Trachea (tissue), 1 donor: Measurements from ENCODE around the gene NLGN3.

- PRO-cap, result no peak
Observed at GRCh38 chrX:69109798-69110188, 55.5 kb downstream of the PJA1 start.

GRCh38 chrX:69189857-69190490, 24.7 kb upstream of the PJA1 start:
- PRO-cap, result no peak

DNA sequence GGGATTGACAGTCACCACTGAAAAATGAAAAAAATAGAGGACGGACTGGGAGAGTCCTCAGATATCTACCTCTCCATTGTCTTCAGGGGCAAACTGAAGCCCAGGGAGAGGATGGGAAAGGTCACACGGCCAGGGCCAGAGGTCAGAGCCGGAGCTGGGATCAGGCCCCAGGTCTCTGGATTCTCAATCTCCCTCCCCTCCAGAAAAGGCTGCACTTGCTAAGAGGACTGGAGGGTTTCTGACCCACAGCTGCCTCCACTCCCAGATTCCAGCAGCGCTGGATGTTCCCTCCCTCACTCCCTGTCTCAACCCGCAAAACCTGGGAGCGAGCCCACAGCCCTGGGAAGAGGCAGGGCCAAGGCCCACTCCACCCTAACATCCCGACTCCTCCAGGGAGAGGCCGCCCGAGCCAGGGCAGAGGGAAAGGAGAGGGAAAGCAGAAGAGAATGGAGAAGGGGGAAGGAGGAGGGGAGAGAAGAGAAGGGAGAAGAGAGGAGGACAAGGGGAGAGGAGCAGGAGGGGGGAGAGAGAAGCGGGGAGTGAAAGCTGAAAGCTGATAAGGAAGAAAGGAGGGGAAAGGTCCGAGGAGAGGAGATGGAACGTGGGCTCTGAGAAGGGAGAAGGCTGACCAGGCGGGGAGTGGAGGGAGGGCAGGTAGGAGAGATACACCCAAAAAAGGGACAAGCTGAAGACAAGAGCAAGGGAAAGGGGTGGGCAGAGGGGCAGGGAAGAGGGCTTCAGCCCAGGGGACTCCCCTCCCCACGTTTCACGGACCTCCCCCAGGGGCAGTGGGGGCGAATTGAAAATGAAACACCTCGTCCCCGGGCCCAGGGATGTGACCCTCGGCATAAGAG, 120.1 kb upstream of the PJA1 start:
- PRO-cap, result no peak

DNA sequence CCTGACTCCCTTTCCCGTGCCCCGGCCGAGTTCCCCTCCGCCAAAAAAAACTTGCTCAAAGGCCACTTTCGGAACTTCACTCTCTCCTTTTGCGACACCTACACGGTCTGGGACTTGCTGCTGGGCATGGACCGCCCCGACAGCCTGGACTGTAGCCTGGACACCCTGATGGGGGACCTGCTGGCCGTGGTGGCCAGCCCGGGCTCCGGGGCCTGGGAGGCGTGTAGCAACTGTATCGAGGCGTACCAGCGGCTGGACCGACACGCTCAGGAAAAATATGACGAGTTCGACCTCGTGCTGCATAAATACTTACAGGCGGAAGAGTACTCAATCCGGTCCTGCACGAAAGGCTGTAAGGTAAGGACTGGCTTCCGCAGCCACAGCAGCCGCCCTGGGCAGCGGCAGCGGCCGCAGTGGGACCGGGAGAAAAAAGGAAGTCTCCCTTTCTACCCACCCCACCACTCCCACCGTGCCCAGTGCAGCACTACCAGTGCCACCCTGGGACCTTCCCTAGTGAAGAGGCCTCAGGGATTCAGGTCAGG, 1.7 kb downstream of the NALF2 start:
- PRO-cap, result no peak

GRCh38 chrX:69651236-69652210, 35.6 kb downstream of the EDA start:
- PRO-cap, result no peak

GRCh38 chrX:70165771-70166531, 11.3 kb upstream of the DGAT2L6 start:
- PRO-cap, result no peak

- PRO-cap, result unidirectional peak, plus-strand start at chrX:70455183
Observed at GRCh38 chrX:70454532-70455402, 10.1 kb downstream of the DLG3 start.

- PRO-cap, result unidirectional peak, minus-strand start at chrX:70479378
Observed at GRCh38 chrX:70478788-70479749, 34.4 kb downstream of the DLG3 start.

GRCh38 chrX:71144578-71144974, at the start of gene NLGN3:
Gene NLGN3, plus strand, starts transcription at chrX:71144841.
- PRO-cap, result no peak

GRCh38 chrX:71164129-71164583, 19.5 kb downstream of the NLGN3 start:
- PRO-cap, result no peak

DNA sequence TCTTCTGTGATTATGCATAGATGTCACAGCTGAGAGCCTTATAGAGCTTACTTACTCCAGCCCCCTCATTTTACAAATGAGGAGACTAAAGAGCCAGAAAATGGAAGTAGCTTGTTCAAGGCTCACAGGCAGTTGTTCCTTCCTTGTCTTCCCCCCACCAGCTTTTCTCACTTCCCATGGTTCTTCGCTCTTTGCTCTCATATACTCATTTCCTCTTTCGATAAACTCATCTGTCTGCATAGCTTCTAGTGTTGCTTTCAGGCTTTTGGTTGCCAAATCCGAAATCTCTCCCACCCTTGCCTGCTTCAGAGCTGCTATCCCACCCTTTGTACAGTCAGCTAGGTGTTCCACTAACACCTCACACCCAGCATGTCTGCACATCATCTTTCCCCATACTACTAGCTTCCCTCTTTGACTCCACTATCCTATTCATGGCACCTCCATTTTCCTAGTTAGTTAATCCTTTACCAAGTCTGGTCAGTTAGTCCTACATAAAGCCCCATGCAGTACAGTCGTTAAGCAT, 24.9 kb upstream of the GJB1 start:
- PRO-cap, result no peak

GRCh38 chrX:71217264-71217894, 5.6 kb upstream of the GJB1 start:
- PRO-cap, result no peak

GRCh38 chrX:71227501-71228140, 4.6 kb downstream of the GJB1 start:
- PRO-cap, result no peak

DNA sequence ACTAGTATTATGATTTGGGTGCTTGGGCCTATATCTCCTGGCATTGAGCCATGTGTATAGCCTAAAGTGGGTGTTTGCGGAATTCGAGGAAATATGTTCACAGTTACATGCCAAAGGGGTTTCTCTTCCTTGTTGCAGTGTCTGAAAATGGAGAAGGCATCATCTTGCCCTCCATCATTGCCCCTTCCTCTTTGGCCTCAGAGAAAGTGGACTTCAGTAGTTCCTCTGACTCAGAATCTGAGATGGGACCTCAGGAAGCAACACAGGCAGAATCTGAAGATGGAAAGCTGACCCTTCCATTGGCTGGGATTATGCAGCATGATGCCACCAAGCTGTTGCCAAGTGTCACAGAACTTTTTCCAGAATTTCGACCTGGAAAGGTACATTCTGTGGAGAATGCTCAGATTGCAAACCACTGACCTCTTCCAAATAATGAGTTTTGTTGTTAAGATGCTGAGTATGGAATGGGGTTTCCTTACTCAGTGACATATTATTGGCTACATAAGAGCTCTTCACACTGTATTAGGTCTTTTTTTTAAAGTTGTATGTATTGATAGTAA, 10.7 kb downstream of the TAF1 start:
- PRO-cap, result no peak

- PRO-cap, result no peak
Observed at GRCh38 chrX:71459232-71459859, 73.6 kb upstream of the OGT start.

DNA sequence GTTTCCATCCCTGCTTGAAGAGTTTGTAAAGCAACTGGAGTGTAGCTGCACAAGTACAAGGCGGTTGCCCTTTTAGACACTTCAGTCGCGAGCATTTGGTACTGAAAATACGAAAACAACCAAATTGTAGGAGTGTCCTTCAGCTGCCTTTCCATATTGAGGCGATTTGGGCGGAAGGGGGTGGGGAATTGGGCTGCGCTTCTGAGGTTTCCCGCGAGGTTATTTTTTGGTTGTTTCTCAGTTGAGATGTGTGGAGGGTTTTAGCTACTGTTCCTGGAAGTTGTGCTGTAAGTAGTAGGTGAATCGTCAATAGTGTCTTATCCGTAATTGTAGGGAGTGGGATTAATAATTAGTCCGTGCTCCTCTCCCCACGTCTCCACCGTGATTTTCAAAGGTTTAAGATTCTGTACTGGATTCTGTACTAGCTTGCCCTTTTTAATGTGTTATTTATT, 1.4 kb downstream of the OGT start:
- PRO-cap, result bidirectional peak, plus-strand start at position 240 of the sequence, minus-strand start at position 158 of the sequence

DNA sequence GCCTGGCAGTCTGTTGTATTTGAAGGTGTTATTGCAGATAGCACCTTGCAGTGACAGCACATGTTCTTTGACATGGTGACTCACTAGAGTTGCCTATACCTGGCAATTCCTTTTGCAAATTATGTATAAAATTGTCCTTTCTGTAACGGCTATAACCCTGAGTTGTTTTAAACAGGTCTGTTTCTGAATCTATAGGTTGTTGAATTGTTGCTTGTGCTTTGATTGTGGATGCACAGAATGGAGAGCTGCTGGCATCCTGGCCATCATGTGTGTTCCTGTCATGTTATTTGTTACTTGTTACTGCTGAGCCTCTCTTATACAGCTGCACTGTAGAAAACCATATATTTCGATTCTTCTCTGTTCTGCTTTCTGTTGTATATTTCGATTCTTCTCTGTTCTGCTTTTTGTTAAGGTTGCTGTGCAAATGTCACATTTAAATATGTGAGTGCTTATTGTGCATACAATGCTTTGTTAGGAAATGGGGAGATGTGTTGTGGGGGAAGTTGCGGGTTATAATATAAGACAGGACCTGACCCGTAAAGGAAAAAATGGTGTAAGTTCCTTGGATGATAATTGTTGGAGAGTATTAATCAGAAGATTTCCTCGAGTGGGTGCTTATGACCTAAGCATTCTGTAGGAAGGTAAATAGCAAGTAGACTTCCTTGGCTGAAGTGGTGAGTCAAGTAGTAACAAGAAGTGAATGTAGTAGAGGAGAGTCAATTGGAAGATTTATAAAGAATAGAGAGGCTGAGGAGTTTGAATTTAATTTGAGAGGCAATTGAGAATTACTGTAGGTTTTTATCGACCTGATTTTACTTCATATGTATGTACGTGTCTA, 8.3 kb downstream of the OGT start:
- PRO-cap, result no peak

DNA sequence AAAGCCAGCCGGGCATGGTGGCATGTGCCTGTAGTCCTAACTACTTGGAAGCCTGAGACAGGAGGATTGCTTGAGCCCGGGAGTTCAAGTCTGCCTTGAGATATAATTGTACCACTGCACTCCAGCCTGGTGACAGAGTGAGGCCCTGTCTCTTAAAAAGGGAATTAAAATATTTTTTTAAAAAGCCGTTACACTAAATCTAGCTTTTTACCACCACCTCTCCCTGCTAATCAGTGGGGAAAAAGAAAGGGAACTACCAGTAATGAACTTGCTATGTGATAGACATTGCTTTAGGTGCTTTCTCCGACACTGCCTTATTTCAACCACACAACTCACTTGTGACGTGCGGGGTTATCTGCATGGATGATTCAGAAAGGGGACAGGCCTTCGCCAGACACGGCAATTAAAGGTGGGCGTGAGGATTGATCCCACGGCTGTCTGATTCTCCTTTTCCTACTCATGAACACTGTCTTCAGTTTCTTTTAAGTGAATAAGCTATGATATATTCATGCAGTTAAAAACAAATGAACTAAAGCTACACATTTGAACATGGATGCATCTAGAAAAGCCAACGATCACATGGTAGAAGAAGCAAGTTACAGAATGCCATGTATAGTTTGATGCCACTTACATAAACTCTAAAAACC, 849 bp upstream of the CXCR3 start:
- PRO-cap, result no peak

DNA sequence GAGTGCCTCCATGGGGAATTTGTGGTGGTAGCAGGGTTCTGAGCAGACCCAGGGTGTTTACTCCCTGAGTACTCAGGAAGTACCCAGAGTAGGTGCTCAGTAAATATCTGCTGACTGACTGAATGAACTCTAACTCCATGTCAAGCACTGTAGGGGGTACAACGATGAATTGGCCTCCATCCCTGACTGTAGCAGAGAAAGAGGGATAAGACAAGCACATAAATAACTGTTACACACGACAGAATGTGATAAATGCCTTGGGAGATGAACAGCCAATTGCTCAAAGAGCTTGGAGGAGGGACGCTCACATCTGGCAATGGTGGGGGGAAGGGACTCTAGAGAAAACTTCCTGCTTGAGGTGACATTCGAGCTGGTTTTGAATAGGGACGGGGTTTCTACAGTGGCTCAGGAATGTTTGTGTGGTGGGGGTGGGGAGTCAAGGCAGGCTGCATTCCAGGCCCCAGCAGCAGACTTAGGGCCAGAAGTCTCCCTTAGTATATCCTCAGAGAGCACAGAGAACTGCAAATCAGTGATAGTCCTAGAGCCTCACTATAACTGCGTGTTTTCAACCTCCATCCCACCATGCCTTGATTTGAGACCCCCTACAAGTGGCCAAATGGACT, 47.1 kb downstream of the NHSL2 start:
- PRO-cap, result no peak

DNA sequence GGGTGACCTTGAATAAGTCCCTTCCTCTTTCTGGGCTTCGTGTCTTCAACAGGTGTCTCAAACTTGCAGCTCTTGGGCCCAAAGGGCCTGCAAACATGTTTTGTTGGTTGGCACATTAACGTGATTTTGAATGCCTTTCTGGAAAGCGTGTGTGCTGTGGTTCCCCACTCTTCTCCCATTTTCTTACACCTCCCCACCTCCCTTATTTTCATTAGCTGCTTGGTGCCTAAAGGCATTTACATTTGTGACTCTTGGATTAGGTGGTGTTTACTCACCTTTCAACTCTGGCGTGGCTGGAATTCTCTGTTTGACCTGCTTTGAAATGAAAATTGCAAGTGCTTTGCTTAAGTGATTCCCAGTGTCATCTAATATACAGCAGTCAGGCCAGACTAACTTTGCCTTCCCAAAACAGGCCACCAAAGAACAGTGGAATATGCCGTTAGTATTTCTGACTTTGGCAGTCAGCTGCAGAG, 80.5 kb downstream of the NHSL2 start:
- PRO-cap, result no peak